Measurements from ENCODE around the gene MYH8.

DNA sequence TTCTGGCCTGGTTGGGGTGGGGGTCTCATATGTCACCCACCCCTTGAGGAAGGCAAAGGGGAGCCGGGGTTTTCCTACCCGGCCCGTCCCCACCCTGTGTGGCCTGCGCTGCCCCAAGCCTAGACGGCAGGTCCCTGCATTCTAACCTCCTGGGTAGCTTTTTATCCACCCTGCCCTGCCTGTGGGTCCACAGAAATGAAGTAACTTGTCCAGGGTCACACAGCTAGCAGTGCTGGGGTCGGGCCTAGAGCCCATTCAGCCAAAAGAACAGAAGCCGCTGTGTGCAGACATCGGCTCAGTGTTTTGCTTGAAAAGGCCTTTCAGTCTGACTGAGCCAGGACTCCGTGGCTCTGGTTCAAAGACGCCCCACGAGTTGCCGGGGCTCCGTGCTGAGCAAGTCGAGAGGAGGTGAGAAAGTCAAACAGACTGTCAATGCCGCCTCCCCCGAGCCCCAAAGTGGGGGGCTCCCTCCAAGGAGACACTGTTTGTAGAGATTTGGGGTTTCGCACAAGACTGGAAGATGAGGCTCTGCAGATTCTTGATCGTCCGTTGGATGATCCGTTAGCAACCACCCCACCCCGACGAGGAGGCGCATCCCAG, 226.1 kb downstream of the NTN1 start:
- RRBS = no CpG with 5 or more reads among the region's 23 CpGs

DNA sequence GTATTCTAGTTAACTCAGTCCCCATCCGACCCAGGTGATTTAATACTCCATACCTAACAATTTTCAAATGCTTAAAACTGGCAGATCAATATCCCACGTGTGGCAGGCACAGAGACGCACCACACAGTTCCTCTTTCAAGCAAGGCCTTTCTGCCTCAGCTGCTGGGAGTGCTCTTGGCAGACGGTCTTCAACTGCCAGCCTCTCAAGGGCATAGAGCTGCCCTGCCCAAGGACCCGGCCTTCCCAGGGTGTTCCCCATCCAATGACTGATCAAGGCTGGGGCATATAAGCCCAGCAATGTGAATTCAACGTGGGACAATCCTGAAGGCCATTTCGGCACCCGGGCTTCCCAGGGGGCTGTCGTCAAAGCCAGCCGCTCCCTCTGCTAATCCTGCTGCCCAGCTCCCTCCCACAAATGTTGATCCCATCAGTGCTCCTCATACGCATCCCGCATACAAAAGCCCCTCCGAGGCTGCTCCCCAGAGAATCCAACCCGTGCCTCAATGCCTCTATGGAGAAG, 107.1 kb downstream of the STX8 start:
- RRBS = no CpG with 5 or more reads among the region's 14 CpGs

- RRBS = no CpG with 5 or more reads among the region's 5 CpGs
These were observed 123.9 kb downstream of the GAS7 start for GRCh38 chr17:10074444-10074940.

- RRBS = no CpG with 5 or more reads among the region's 10 CpGs
These were observed 93.8 kb downstream of the GAS7 start for GRCh38 chr17:10104179-10105346.

DNA sequence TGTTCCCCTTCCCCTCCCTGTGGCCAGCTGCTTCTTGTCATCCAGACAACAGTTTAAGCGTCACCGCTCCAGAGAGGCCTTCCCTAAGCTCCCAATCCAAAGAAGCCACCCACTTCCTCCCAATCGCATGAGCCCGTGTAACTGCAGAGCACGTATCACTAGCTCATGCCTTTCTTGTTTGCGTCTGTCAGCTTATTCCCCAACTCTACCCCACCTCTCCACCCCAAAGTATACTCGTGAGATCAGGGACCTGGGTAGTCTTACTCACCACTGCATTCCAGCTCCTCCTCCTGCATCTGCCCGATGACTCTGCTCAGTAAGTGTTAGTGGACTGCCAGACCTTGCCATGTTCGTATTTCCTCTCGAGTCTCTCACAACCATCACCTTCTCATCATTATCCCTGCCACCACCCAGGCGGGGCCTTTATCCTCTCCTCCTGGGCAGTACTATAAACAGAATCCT, 92.8 kb downstream of the GAS7 start:
- RRBS = no CpG with 5 or more reads among the region's 11 CpGs

- RRBS = no CpG with 5 or more reads among the region's 10 CpGs
These were observed 92.3 kb downstream of the GAS7 start for GRCh38 chr17:10106049-10106520.

GRCh38 chr17:10291682-10292067, 81.1 kb downstream of the MYH13 start:
- RRBS = no CpG with 5 or more reads among the region's 12 CpGs

- RRBS = no CpG with 5 or more reads among the region's 9 CpGs
These were observed at the start of gene MYH8 for GRCh38 chr17:10421671-10422394. MYH8 (minus strand) TSS chr17:10421950.

- RRBS = no CpG with 5 or more reads among the region's 12 CpGs
These were observed 403 bp downstream of the ADPRM start for GRCh38 chr17:10697840-10698153.

DNA sequence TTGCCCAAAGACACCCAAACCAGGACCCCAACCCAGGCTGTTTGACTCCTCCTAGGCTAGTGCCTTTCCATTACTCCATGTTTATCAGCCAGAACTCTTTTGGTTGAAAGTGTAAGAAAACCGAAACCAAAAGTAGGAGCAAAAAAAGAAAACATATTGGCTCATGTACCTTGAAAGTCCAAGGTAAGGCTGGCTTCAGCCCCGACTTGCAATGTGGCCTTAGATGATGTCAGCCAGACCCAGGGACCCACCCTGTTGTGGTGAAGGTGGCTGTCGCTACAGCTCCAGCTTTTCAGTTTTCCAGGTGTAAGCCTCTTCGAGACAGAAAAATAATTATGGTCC, 20.6 kb downstream of the DNAH9 start:
- RRBS = no CpG with 5 or more reads among the region's 4 CpGs

GRCh38 chr17:12548662-12548939, 117.1 kb upstream of the MYOCD start:
- RRBS = no CpG with 5 or more reads among the region's 4 CpGs

- RRBS = no CpG with 5 or more reads among the region's 2 CpGs
These were observed 28.8 kb upstream of the MYOCD start for GRCh38 chr17:12636865-12637349.

DNA sequence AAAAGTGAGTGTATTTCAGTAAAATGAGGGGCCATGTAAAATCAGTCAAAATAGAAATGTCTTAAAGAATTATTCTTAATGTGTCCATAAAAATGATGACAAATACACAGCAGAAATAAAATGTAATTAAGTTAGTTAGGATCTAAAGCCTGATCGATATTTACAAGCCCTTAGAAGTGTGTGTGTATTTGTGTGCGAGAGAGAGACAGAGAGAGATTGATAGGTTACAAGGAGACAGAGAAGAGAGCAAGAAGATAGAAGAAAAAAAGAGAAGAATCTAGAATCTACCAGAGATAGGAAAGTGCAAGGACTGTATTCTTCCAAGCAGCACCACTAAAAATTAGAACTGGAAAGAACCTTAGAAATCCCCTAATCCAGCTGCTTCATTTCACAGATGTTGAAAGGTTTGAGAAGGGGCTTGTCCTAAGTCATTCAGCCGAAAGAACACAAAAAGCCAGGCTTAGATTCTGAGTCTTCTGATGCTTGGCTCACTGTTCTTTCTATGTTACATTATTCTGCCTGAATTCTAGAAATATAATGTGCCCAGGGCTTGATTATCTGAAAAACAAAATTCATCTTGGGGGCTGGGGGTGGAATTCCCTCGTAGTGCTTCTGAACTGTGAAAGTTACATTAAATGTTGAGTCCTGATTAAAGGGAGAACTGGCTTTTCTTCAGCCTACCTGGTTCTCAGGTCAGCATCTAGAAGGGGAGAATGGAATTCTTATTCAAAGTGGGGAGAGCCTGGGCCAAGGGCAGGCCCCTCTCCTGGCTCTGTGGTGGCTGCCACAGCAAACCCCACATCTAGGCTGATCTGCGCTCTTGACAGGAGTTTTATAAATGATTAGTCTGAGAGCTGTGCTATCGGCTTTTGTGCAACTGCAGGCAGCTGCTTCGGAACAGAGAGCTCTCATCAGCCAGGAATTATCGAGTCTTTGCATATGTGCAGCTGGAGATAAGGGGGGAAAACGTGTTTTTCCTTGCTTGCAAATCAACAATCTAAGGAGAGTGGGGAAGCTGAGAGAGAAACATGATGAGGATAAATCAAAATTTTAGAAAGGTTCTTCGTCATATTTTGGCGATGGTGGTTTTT, 92.0 kb downstream of the HS3ST3A1 start:
- RRBS = no CpG with 5 or more reads among the region's 11 CpGs

GRCh38 chr17:14119615-14119993, 50.3 kb downstream of the COX10 start:
- RRBS = no CpG with 5 or more reads among the region's 3 CpGs

- RRBS = no CpG with 5 or more reads among the region's 4 CpGs
These were observed 35.6 kb downstream of the CDRT15 start for GRCh38 chr17:14200870-14201572.

DNA sequence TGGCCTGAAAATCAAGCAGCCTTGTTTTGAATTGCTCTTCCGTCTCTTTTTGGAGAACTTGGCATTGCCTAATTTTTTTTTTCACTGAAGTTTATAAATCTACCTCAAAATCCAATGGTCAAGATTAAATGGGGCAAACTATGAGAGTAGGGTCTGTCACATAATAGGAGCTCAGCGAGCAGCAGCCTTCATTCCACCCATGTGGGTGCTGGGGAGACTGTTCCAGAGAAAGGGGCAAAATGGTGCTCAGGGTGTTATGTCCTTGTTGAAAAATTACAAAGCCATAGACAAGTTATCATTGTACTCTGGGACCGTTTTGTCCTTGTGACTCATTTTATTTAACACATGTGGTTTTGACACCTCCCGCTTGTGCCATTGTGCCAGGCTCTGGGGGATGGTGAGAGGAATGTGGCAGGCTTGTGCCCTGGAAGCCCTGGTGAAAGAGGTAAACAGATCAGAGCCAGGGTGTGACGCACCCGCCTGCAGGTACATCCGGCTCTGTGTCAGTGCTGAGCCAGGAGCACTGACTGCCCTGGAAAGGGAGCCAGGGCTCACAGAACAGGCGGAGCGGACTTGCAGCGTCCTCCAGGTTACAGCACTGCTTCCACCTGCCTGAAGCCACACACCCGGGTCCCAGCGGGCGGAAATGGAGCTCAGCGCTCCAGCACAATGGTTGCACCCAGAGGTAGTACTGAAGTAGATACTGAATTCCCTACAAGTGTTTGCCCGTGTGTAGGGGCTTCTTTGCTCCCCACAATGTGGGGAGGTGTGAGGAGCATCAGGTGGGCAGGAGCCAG, 30.8 kb downstream of the CDRT15 start:
- RRBS = no CpG with 5 or more reads among the region's 15 CpGs

- RRBS = no CpG with 5 or more reads among the region's 7 CpGs
These were observed 27.5 kb downstream of the CDRT15 start for GRCh38 chr17:14209008-14209707.

DNA sequence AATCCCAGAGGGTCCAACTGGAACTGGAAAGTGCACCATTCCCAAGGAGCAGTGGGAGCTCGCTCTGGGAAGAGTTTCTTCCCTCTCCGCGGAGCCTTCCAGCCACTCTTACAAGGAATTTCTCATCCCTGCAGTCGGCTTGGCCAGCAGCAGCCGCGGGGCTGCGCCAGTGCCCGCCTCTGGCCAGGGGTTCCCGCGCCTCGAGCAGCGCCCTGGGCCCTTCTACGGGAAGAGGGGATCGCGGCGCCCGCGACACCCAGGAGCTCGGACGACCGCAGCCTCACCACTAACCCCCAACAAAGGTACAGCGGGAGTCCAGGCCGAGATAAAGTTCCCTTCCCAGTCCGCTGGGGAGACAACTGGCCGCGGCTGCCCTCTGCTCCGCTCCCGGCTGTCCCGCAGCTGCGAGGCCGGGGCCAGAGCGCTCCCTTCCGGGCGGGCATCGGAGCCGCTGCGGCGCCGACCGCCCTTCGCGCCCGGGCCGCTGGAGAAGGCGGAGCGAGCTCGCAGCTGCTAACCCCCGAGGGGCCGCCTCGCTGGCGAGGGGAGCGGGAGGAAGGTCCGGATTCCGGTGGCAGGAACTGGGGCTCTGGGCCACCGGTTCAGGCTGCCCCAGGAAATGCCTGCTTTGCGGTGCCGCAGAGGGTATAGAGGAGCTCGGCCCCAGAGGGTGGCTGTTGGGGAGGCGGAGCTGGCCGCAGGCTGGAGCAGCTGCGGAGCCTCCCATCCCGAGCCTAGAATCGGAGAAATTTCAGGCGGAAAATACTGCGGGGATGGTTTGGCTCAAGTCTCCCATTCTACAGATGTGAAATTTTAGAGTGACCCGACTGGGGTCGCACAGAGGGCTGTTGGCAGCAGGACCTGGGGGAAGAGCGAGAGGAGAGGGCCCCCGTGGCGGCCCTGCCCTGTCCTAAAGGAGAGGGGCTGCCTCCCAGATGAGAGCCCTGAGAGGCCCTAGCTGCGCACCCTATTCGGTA, 3.5 kb upstream of the HS3ST3B1 start:
- RRBS = 12% methylated on average over 20 of the region's 72 CpGs

GRCh38 chr17:14374599-14375105, 73.8 kb downstream of the HS3ST3B1 start:
- RRBS = no CpG with 5 or more reads among the region's 2 CpGs